ENCODE data around the genes WDR41 and LHFPL2.

GRCh38 chr5:77376978-77377271 lies 115.2 kb downstream of the WDR41 start:
- CAGE, long polyA plus RNA: no peak
- RRBS: no CpG with 5 or more reads among the region's 3 CpGs

DNA sequence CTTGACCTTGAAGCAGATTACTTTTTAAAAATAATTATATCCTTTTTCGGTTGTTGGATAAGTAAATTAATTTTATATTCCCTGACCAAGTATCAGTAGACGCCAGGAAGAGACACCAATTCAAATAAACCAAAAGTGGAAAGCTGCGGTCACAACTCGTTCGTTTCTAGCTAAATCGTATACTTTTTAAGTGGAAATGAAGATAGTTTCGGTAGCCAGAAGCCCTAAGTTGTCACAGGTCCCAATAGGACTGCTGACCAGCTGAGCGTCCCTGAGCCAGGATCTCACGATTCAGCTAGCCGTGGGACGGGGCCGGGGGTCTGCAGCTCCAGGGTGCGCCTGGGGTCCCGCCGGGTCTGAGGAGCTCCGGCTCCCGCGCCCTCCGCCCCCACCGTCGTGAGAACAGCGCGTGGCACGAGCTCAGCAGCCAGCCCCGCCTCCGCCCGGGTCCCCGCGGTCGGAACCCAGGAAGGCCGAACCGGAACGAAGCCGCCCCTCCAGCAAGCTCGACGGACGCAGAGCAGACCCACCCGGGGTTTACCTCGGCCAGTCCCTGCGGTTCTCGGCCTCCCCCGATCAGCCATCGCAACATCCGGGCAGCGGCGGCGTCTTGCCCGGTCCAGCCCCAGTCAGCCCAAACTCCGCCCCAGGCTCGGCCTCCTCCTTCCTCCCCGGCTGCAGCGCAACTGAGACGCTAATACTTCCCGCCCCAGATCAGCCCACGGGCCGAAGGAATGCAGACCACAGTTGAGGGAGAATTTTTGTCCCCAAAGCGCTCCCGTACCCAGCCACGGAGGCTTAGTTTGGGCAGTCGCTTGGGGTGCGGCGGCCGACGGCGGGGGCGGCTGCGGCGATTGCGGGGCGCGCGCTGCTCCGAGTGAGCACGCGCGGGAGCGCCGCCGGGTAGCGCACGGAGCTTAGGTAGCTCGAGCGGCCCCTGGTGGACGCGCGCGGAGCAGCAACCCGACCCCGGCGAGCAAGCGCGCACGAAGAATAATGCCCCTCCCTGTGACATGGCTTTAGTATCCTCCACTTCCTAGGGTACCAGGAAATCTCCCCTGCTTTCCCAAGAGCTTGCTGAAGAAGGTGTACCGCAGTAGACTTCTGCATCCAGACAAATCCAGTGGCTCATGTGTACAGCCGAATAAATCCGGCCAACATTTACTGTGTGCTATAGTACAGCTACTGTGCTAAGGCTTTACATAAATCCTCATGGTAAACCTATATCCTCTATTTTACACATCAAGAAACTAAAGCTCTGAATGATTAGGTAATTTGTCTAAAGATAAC lies at the start of gene WDR41:
WDR41 (minus strand) TSS at position 688 of the 1,290 bp plus-strand sequence.
- CAGE, long polyA plus RNA: no peak
- RRBS: 1% methylated on average over 42 of the region's 96 CpGs

DNA sequence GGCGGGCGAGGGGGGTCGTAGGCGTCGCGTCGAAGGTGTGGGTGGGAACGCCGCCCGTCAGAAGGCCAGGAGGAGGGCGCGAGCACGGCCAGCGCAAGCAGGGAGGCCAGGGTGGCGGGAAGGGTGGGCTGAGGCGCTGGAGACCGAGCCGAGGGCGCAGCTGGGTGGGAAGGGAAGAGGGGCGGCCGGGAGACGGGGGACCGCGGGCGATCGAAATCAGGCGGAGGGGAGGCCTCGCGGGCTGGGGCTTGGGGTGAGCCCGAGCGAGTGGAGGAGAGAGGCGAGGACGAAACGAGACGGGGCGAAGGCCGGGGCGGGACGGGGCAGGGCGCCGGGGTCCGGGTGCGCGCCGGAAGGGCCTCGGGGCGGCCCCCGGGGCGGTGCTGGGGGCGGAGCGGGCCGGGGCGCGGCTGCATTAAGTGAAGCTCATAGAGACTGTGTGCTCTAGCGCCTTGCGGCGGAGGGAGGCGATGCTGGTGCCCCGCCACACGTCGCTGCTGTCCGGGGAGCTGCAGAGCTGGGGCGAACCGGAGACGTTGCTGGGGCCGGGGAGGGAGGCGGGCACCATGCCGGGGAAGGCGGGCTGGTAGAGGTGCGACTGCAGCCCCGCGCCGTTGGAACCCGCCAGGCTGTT lies 8.5 kb downstream of the OTP start:
- CAGE, long polyA plus RNA: no peak
- RRBS: 13% methylated on average over 18 of the region's 74 CpGs

- CAGE, long polyA plus RNA: no peak
- RRBS: 3% methylated on average over 8 of the region's 62 CpGs
Observed at GRCh38 chr5:77630483-77631375, 7.8 kb downstream of the OTP start.

- CAGE, long polyA plus RNA: no peak
- RRBS: no CpG with 5 or more reads among the region's 9 CpGs
Observed at GRCh38 chr5:77771495-77772382, 4.4 kb downstream of the TBCA start.

DNA sequence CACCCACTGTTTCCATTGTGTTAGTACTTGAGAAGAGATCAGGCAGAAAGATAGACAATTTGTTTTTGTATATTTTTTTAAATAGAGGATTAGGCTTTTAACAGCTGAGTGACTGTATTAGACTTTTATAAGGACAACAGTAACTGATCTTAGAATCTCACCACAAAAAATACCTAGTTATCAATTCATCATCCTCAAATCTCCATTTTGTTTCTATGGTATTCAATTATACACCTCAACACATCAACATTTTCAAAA lies 191.0 kb downstream of the AP3B1 start:
- CAGE, long polyA plus RNA: no peak

GRCh38 chr5:78457401-78458300 lies 97.2 kb downstream of the SCAMP1 start:
- CAGE, long polyA plus RNA: no peak
- RRBS: no CpG with 5 or more reads among the region's 35 CpGs

DNA sequence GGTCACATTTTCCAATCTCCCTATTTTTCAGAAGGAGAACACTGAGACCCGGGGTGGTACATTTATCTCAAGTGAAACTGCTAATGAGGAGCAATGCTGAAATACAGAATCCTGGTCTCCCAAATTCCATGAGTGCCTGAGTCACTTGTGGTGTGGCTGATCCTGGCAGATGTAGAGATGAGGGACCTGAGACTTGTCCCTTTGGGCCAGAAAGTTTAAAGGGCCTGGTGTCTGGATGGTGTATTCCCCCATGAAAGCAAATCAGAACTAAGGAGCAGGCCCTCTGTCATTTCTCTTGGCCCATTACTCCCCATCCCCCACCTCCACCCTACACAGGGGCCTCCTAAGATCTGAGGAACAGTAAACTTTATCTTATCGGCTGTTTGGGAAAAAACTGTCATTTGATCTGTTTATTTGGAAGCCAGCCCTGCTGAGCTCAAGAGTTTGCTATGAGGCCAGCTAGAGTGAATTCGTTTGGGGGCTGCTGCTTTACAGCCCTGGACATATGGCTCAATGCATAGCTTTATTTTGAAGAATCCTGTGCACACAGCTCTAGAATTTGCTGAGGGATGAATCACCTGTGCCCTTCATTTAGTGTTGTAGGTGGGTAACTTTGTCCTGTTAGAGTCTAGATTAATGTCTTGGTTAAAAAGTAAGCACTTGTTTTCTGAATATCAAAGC lies 140.2 kb downstream of the LHFPL2 start:
- CAGE, long polyA plus RNA: no peak
- RRBS: no CpG with 5 or more reads among the region's 3 CpGs

GRCh38 chr5:78510976-78512147 lies 137.2 kb downstream of the LHFPL2 start:
- CAGE, long polyA plus RNA: no peak
- RRBS: no CpG with 5 or more reads among the region's 14 CpGs

GRCh38 chr5:78545035-78545281 lies 103.6 kb downstream of the LHFPL2 start:
- CAGE, long polyA plus RNA: no peak
- RRBS: no CpG with 5 or more reads among the region's 6 CpGs

- CAGE, long polyA plus RNA: no peak
- RRBS: no CpG with 5 or more reads among the region's 3 CpGs
Observed at GRCh38 chr5:78557510-78557723, 91.2 kb downstream of the LHFPL2 start.

DNA sequence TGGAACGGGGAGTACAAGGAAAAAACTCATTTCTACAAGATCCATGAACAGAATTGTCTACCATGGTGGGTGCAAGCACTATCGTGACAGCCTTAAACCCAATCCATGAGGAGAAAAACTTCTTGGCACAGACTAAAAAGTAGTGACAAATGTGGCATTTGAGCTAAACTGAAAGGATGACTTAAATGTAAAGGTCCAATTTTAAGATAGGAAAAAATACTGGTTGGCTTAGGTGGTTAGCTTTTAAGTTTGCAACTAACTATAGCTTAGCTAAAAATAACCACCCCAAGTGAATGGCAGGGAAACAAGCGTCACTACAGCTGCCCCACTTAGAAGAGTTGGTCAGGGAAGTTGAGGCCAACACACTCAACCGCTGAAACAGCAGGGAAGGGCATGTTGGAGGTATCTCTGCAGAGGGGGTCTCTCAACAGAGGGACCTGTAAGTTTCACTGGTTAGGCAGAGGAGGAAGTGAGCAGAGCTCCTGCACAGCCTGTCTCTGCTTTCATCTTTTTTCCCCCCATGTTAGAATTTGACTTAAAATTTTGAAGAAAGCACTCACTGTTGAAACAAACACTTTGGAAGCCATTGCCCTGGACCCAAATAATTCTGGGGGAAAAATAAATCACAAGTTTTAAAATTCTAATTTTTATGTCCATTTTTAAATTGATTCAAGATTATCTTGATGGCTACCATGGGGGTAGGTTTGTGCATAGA lies 75.3 kb downstream of the LHFPL2 start:
- CAGE, long polyA plus RNA: no peak
- RRBS: no CpG with 5 or more reads among the region's 4 CpGs

GRCh38 chr5:78648480-78649454 lies at the start of gene LHFPL2:
LHFPL2 (minus strand) TSS chr5:78648772.
- CAGE, long polyA plus RNA: no peak
- RRBS: 2% methylated on average over 44 of the region's 110 CpGs

GRCh38 chr5:79107125-79107541 lies 4.5 kb upstream of the BHMT start:
- CAGE, long polyA plus RNA: no peak
- RRBS: no CpG with 5 or more reads among the region's 2 CpGs

- CAGE, long polyA plus RNA: no peak
- RRBS: no CpG with 5 or more reads among the region's 4 CpGs
Observed at GRCh38 chr5:79143824-79144486, 32.3 kb downstream of the BHMT start.

DNA sequence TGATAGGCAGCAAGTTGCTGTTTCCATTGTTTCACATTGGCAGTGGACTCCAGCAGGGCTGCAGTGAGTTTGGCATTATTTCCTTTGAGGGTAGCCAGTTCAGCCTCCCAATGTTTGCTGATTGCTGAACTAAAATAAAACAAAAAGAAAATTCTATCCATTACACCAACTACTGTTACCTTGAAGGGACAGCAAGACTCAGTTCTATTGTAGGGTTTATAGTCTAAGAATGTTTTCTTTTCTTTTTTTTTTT lies 112.1 kb downstream of the HOMER1 start:
- CAGE, long polyA plus RNA: no peak

DNA sequence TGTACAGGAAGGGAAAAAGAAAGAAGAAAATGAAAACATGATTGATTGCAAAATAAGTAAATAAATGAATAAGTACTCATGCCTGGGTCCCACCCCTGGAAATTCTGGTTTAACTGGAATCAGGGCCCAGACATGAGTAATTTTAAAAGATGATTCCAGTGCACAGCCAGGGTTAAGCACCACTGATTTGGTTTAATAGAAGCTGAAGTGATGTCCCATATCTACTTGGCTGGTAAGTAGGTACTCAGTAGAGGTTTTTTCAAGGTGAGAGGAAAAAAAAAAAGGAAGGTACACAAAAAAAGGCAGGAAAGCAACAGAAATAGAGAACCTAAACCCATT lies 34.1 kb upstream of the HOMER1 start:
- CAGE, long polyA plus RNA: no peak

DNA sequence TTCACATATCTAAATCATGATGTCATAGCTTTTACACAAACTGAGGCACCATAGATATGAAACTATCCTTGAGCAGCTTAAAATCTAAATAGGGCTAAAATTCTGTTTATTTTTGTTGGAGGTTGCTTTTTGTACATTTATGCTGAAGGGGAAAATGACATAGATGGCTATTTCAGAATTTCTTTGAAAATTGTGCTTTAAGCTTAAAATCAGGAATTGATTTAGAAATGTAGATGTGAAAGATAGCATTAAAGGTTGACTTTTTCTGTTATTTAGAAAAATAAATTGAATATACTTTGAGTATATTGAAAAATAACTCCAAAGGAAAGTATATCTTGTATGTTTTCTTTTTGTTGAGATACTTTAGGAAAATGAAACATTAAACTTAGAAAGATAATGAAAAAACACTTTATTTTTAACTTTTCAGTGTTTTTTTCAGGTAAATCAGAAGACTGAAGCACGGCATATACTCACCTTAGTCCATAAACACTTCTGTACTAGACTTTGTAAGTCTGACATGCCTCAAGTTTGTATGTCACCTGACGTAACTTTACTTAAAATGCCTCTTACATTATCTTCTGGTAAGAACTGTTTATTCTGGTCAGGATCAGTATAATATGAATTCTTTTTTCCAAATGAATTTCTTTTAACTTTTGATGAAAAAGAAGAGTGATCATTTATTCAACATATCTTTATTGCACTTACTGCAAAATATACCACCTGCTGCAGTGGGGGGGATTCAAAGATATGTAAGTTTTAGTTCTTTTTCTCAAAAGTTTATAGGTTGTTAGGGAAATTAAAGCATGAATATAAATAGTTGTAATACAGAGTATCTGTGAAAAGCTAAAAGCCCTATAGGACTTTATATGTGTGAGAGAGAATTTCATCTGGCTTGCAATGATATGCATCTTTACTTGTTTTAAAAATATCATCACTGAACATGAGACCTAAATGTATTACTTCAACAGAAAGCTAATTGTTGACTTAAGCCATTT lies 30.5 kb downstream of the TENT2 start:
- CAGE, long polyA plus RNA: no peak
- RRBS: no CpG with 5 or more reads among the region's 2 CpGs

- CAGE, long polyA plus RNA: no peak
- RRBS: no CpG with 5 or more reads among the region's 10 CpGs
Observed at GRCh38 chr5:79663272-79663981, 26.2 kb upstream of the CMYA5 start.

DNA sequence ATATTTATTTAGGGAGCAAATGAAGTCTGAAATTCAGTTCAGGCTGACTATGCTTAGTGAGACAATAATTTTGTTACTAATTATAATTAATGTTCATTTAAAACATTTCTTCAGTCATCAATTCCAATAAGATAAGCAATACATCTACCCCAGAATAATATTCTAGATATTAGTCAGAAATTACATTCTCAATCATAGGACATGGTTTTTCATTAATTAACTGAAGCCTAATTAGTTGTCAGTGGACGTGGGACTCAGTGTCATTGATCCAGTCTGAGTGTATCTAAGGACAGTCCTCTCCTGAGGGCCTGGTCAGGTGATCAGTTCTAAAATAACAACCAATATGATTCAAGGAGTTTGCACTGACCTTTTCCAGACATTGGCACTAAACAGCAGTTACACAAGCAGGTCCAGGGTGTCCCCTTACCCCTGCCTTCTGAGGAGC lies 97.7 kb downstream of the CMYA5 start:
- CAGE, long polyA plus RNA: no peak
- RRBS: no CpG with 5 or more reads among the region's 1 CpG